Endometrial microvascular endothelial cells (primary cell): ENCODE measurements around the gene PPARA.

DNA sequence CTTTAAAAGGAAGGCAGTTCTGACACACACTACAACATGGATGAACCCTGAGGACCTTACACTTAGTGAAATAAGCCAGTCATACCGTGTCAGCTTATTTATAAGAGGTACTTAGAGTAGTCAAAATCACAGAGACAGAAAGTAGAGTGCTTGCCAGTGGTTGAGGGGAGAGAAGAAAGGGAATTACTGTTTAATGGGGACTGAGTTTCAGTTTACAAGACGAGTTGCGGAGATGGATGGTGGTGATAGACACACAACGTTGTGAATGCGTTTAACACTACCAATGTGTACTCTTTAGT, 146.0 kb downstream of the WNT7B start:
- RAMPAGE, long total RNA, result no peak

- RAMPAGE, long total RNA, result no peak
Measured at GRCh38 chr22:46006383-46007401, 29.7 kb upstream of the WNT7B start.

GRCh38 chr22:46018749-46019161, 41.8 kb upstream of the WNT7B start:
- RAMPAGE, long total RNA, result no peak

DNA sequence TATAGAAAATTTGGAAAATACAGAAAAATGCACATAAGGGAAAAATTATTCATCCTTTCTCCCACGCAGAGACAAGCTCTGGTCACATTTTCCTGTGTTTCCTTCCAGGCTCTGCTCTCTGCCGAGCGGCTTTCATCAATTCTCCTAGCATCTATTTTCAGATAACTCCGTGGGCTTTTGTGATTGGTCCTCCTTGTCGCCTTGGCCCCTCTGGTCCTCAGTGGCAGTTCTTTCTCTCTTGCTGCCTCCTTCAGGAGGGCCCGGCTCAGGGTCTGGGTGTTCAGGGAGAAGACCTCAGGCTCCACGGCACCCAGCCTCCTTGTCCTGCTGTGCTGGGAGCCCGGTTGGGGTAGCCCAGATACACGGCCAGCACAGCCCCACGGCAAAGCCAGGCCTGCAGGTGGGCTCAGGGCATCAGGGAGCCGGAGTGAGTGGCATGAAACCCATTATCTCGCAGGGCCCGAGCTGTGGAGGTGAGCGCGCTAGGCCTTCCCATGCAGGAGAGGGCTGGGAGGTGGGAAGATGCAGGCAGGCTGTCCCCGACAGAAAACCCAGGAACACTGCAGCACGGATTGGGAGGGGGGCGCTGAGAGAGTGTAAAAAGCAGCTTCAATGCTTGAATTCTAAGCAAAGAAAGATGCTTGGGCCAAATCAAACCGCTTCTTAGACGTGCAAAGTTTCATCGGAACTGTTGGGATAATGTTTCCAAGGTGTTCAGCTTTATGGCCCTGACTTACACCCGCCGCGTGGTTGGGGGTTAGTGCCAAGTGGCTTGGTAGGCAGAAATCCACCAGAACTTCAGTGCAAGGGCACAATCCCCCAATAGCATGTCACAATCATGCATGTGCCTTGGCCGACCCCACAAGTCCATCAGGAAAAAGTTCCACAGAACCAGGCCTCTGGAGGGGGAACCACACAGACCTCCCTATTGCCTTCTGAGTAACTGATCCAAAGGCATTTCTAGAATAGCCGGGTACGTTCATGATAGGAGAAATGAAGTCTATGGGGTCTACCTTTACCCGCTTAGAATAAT, 81.9 kb upstream of the WNT7B start:
- RAMPAGE, long total RNA, result no peak

- RAMPAGE, long total RNA, result no peak
Measured at GRCh38 chr22:46068572-46069507, 81.5 kb upstream of the PPARA start.

DNA sequence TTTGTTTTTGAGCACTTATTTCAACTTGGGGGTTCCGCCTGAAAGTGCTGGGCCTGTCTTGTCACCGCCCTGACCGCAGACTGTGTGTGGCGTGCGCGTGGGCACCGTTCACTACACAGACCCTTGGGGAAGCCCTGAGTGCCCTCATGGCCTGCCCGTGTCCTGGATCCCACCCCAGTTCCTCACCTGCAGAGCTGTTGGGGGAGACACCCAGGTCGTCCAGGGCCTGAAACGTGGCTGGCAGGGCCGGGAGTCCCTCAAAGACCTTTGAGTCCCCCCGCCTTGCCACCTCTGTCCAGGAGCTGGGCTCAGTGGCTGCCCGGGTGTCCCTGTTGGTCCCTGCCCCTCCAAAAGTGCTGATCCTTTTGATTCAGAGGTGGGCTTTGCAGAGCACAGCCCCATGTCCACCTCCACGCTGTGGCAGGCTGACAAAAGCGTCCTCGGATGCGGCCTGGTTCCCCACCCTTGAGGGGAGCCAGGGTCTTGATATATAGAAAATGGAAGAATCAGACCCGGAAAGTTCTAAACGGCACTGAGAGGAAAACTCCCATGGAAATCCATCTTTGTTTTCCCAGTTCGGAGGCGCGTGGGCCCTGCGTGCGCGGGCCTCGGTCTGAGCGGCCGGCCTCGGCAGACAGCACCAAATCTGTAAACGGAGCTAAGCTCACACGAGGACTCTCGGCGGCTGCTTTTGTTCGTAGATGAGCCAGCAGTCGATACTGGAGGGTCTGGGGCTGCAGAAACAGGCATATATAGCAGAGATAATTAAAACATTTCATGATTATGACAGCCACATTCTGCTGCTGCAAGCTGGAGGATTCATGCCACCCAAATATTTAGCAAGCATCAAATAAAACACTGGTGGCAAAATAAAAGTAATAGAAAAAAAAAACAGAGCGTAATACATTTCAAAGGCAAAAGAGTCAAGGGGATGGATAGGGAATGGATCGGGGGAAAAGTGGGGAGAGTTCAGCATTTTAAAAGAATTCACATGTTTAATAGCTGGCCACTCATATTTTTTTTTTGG, 68.6 kb upstream of the PPARA start:
- RAMPAGE, long total RNA, result no peak

GRCh38 chr22:46086675-46087659, 63.4 kb upstream of the PPARA start:
- RAMPAGE, long total RNA, result no peak

- RAMPAGE, long total RNA, result no peak
Measured at GRCh38 chr22:46126076-46126290, 24.3 kb upstream of the PPARA start.

GRCh38 chr22:46130800-46131447, 19.4 kb upstream of the PPARA start:
- RAMPAGE, long total RNA, result no peak

DNA sequence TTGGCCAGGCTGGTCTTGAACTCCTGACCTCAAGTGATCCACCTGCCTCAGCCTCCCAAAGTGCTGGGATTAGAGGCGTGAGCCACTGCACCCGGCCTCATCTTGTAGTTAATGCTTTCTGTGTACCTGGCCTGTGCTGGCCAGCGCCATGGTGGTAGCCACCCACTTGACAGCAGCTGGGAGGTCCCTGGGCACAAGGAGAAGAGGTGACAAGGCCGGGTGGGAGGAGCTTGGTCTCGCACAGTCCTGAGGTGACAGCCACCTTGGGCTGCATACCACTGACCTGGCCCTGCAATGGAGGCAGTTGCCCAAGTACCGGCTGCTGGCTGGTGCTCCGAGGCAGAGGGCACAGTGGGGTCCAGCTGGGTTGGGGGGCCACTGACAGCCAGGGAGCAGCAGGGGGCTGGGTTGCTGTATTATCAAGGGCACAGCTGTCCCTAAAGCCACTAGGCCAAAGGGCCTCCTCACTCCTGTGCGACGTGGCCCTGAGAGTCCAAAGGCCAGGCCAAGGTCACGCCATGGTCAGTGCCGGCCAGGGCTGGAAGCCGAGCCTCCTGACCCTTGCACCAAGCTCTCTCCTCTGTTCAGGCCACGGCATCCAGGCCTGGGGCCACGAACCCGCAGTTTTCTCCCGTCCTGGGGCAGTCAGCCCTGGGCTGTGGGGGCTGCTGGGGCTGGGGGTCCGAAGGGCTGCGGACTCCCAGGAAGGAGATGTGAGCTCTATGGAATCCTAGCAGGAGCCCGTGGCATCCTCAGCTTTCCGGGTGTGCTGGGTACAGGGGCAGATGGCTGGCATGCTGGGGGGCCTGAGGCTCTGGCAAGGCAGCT, 17.6 kb upstream of the PPARA start:
- RAMPAGE, long total RNA, result no peak

DNA sequence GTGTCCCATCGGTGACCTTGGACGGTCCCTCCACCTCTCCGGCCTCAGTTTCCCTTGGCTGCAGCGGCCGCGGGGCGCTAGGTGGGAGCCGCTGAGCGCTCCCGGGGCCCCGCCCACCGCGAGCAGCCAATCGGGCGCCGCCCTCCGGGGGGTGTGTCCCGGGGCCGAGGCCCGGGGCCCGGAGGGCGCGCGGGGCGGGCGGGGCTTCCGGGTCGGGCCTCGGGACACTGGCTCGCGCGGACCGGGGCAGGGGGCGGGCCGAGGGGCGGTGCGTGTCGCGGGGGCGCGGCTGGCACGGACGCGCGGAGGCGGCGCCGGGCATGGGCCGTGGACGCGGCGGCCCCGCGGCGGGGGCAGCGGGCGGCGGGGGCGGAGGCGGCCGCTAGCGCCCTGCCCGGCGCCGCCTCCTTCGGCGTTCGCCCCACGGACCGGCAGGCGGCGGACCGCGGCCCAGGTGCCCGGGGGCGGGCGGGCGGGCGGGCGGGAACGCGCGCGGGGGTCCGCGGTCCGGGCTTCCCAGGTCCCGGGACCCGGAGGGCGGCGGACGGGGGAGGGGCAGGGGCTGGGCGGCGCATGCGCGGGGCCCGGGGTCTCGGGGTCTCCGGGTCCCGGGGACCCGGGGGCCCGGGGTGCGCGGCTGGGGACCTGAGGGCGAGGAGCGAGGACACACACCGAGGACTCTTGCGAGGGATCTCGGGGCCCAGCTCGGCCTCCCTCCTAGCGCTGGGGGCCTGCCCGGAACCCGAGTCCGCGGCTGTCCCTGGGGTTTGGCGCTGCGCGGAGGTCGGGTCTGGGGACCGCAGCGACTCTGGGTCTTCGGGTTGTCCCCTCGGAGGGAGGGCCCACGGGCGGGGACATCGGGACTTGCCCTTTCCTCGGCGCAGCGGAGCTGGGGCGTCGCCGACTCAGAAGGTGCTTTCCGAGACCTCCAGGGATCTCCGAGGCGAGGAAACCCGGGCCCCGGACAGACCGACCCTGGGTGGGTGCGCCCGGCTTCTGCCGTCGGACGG, at the start of gene PPARA:
Gene PPARA (plus strand): TSS at position 328 of the 1,010 bp plus-strand sequence.
- RAMPAGE, long total RNA, result no peak

- RAMPAGE, long total RNA, result no peak
Measured at GRCh38 chr22:46213976-46214502, 36.1 kb downstream of the CDPF1 start.

DNA sequence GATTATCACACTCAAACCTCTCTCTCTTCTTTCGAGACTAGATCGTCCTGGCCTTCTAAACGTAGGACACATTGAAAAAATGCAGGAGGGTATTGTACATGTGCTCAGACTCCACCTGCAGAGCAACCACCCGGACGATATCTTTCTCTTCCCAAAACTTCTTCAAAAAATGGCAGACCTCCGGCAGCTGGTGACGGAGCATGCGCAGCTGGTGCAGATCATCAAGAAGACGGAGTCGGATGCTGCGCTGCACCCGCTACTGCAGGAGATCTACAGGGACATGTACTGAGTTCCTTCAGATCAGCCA, 15.0 kb downstream of the CDPF1 start:
- RAMPAGE, long total RNA, result no peak

DNA sequence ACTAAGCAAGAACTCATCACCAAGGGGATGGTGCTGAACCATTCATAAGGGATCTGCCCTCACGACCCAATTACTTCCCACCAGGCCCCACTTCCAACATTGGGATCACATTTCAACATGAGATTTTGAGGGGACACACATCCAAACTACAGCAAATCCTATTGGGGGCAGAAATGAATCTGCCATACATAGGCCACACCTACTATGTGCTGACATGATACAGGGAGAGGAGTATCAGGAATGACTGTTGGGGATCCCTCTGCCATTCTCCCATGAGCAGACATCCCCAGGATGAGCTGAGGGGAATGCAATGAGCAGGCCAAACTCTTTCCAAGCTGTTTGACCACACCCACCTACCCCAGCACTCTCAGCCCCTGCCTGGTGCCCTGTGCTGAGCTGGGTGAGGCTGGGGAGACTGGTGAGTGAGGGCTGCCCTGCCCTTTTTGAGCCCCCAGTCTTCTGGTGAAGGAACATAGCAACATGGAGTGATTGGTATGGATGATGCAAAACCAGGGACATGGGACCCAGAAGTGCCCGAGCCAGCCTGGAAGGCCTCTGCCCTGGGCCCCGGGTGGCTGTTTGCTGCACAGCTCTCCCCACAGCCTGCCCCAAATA, 1.2 kb upstream of the GTSE1 start:
- RAMPAGE, long total RNA, result no peak

DNA sequence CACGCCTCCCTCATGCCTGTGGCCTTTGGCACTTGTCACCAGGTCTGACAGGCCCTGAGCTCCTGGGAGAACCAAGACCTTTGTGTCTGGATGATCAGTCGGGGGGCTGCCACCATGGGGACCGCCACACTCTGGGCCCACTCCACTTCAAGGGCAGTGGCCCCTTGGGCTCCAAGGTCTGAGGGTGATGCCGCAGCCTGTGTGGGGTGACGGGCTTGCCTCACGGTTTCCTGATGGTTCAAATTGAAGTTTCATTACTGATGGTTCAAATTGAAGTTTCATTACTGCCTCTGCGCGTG, 27.4 kb downstream of the TRMU start:
- RAMPAGE, long total RNA, result no peak

GRCh38 chr22:46366754-46367367, 31.3 kb downstream of the TRMU start:
- RAMPAGE, long total RNA, result no peak

GRCh38 chr22:46463861-46464588, 73.4 kb downstream of the CELSR1 start:
- RAMPAGE, long total RNA, result no peak

- RAMPAGE, long total RNA, result no peak
Measured at GRCh38 chr22:46546659-46547184, 9.3 kb upstream of the CELSR1 start.

- RAMPAGE, long total RNA, result no peak
Measured at GRCh38 chr22:46548793-46549171, 11.4 kb upstream of the CELSR1 start.

- RAMPAGE, long total RNA, result no peak
Measured at GRCh38 chr22:46634840-46636017, 15.0 kb downstream of the GRAMD4 start.